Mesangial cell (primary cell): ENCODE data around the gene KLHL14.

- RAMPAGE, long total RNA = no peak
Observed at GRCh38 chr18:32768787-32769262, 4.0 kb downstream of the KLHL14 start.

DNA sequence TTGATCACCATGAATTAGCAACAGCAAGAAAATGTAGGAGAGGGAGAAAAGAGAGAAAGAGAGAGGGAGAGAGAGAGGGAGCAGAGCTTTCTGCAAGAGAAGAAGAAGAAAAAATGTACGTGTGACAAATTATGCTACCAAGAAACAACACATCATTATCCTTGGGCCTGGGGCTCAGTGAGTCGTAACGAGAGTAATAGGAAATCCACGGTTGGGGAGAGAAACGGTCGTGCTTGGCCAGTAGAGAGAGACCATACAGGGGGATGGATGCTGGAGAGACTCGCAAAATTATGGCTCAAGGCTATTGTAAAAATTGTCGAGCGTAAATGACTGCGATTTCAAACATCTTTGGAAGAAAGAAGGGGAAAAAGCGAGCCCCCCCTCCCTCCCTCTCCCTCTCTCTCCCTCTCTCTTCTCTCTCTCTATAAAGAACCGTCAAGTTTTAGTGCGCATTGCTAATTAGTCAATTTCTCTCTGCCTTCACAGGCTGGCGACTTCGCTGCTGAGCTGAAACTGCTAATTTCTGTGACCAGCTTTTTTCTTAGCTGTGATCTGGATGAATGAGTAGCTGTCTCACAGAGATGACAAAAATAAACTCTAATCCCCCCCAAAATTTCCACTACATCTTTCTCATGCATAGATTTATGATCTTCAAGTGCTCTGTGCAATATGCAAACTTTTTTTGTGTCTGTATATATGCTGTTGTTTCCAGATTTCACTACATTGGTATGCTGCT lies at the start of gene KLHL14:
Gene KLHL14 (minus strand): TSS at position 195 of the 736 bp plus-strand sequence.
- RAMPAGE, long total RNA = no peak

GRCh38 chr18:33316216-33316792 lies 124.2 kb downstream of the CCDC178 start:
- RAMPAGE, long total RNA = no peak

- RAMPAGE, long total RNA = no peak
Observed at GRCh38 chr18:33584847-33585534, 7.0 kb downstream of the ASXL3 start.

DNA sequence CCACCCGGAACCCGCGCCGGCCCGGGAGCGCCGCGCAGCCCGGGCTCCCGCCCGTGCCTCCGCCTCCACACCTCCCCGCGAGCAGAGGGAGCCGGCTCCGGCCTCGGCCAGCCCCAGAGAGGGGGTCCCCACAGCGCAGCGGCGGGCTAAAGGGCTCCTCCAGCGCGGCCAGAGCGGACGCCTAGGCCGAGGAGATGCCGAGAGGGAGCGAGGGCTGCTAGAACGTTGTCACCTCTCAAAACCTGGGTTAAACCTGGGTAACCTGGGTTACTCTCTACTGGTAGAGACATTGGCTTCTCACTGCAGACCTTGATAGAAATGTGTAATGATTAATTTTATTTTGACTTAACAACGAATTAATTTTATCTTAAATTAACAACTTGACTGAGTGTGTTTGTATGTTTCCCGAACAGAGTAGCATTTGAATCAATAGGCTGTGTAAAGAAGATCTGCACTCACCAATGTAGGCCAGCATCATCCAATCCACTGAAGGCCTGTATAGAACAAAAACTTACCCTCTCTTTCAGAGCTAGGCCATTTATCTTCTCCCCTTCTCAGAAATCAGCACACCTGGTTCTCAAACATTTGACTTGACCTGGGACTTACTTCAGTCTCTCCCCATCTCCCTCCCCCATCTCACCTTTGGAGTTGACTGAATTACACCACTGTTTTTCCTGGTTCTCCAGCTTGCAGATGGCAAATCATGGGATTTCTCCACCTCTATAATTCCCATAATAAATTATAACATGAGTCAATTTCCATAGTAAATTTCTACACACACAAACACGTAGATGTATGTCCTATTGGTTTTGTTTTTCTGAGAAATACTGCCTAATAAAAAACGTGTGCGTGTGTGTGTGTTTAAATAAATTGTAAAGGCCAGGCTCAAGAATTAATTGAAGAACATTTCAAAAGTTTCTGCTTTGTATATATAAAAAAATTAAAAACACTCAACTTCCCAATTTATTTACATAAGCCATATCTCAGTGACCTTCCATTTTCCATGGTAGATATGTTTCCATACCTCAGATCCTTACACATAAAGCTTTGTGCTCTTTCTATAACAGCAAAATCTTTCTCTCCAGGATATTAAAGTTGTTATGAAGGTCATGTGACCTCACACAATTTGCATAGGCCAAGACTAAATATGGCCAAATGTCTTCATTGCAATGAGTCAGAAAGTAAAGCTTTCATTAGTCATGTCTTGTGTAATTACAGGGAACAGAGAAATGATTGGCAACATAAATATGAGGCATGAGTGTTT lies 243.0 kb downstream of the ASXL3 start:
- RAMPAGE, long total RNA = no peak

DNA sequence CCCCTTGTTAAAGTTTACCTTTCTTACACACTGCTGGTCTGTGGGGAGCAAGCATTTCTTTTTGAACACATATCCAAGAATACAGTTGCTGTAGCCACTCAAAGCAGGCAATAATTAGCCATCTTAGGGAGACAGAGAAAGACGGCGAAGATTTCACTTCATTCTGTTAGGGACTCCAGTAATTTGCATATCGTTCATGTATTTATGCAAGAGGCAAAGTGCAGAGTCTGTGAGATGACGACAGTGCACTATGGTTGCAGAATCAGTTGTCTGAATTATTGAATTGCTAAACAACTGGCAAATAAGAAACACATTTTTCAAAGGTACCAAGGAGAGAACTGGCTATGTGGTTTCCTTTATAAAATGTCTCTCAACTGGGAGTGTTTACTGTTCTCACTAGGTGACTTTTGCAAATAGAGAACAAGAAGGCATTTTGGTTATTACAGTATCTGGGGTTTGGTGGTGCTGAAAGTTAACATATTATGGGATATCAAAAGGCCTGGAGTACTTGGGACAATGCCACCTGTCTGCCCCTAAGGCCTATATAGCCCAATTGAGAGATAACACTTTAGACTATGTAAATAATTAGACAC lies 103.2 kb downstream of the NOL4 start:
- RAMPAGE, long total RNA = no peak

- RAMPAGE, long total RNA = no peak
Observed at GRCh38 chr18:34976091-34976656, 65.0 kb upstream of the MAPRE2 start.

DNA sequence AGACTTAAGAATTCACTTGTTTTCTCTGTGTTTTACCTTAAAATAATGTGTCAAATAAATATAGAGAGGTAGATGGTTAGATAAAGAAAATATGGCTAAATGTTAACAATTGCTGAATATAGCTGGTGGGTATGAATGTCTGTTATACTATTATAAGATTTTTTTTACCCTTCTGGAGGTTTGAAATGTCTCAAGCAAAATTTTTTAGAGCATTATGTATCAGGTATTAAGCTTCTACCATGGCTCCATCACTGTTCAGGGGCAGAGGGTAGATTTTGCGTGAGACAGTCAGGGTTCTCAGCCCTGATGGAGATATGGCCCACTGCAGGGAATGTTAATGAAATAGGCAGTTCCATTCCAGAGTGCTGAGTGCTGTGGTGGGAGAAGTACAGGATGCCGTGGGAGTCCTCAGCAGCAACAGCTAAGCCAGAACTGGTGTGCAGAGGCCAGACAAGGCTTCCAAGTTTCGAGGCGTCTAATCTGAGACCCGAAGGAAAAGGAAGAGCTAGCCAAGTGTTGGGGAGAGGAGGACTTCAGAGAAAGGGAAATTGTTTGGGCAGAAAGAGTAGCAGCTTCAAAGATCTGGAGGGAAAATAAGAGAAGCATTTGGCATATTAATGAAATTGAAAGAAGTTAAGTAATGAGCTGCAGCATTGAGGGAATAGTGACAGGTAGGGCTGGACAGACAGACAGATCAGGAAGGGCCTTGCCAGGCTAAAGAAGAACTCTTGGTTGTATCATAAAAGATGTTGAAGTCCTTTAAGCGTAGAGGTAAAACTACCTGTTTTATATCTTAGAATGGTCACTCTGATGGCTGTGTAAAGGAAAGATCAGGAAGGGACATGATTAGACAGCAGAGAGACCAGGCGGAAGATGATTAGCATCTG lies 30.2 kb upstream of the MAPRE2 start:
- RAMPAGE, long total RNA = no peak

- RAMPAGE, long total RNA = no peak
Observed at GRCh38 chr18:35159007-35159365, 81.8 kb upstream of the ZNF397 start.

DNA sequence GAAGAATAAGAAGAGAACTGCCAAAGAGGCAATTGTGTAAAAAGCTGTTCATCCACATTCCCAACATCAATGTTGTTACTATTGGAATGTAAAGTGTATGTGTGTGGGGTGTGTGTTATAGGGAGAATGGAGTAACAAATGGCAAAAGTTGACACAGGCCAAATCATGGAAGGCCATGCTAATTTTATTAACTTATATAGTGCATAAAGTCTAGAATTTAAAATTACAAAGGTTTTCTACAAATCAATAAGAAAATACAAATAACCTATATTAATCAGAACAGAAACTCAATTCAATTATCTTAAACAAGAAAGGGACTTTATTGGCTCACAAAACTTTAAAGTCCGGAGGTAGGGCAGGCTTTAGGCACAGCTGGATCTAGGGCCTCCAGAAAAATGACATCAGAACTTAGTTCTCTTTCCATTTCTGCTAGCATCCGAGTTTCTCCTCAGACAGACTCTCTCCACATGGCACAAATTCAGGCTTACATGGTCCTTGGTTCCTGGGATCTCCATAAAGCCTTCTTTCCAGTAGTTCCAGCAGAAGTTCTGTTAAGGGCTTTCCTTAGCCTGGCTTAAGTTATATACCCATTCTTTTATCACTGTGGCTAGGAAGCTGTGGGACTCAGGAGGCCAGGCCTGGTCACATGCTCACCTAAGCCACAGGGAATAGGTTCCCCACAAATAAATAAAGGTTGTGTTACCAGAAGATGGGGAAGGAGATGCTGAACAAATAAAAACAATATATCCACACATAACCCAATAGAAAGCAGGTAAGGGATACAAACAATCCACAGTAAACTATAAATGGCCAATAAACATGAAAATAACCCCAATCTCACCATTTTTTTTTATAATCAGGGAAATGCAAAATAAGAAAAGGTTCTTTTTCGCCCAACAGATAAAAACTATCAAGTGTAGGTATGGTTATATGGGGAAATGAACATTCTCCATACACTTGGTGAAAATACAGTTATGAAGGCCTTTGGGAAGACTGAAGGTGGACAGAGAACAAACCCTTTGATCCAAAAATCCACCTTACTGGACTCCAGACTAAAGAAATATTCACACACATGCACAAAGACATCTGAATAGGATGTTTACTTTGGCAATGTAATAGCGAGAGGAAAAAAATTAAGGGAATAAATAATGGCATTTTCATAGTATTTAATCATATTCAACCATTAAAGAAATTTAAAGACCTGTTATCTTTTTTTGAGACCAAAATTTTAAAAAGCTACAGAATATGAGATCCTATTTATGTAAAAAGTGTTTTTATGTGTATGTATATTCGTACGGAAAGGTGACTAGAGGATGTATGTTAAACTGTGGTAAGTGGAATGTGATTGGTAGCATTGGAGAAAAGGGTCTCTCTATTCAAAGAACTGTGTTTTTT lies 11.7 kb downstream of the ZNF24 start:
- RAMPAGE, long total RNA = no peak

DNA sequence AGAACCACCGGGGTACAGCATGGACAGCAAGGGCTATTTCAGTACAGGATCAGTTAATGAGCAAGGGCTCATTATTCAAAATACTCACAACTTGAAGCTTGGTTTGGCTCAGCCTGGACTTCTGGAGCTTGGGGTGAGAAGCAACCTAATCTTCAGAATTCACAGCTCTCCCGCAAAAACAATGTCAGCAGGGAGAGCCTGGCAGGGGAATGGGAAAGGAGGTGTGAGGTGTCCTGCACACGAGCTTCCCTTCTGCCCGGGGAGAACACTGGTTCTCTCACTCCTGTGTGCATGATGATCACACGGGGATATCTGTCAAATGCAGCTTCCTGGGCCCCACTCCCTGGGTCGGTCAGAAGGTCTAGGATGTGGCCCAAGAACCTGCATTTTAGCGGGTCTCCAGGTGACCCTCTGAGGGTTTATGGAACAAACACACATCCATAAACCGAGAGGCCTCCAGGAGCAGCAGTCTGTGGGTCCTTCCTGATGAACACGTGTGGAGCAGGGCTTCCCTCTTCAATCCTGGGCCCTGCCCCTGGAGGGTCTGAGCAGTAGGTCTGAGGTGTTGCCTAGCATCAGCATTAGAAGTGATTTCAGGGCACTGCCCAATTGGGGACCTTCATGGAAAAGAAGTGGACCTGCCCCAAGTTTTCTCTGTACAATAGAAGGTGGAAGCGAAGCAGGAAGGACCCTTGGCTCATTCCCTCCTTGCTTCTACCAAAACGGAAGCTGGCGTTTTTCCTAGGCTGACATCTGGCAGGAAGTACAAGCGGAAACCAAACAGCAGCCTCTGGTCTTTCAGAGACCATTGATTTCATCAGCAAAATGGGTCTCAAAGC lies 31.0 kb downstream of the INO80C start:
- RAMPAGE, long total RNA = no peak

DNA sequence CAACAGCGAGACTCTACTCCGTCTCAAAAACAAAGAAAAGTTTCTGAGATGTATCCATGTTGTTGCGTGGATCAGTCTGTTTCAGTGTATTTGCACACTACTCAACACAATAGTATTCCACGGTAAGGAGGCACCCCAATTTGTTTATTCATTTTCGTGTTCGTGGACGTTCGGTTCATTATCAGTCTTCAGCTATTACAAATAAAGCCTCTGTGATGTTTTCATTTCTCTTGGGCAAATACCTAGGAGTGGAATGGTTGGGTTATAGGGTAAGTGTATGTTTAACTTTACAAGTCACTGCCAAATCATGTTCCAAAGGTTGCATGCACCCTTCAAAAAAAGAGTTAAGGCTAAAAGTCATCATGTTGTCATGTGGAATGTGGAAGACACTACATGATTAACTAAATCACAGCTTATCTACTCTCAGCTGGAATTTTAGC lies 15.9 kb downstream of the INO80C start:
- RAMPAGE, long total RNA = no peak

GRCh38 chr18:35616709-35617418 lies 35.3 kb downstream of the GALNT1 start:
- RAMPAGE, long total RNA = no peak

DNA sequence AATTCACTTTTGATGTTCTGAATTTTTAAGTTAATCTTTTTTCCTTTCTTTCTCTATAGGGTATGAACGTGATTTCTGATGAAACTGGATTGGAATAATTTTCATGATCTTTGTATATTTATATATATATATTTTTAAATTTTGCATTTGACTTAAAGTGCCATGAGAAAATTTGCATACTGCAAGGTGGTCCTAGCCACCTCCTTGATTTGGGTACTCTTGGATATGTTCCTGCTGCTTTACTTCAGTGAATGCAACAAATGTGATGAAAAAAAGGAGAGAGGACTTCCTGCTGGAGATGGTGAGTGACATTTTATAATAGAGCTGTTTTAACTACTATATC lies 72.9 kb downstream of the GALNT1 start:
- RAMPAGE, long total RNA = no peak

DNA sequence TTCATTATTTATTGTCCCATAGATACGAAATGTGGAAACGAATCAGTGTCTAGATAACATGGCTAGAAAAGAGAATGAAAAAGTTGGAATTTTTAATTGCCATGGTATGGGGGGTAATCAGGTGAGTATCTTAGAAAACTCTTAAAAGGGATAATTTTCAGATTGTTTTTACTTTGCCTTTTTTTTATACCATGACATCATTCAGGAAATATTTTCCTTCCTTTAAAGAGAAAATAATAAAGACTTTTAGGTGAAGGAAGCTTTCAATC lies 121.3 kb downstream of the GALNT1 start:
- RAMPAGE, long total RNA = no peak

GRCh38 chr18:36021993-36023391 lies 44.9 kb downstream of the RPRD1A start:
- RAMPAGE, long total RNA = no peak

DNA sequence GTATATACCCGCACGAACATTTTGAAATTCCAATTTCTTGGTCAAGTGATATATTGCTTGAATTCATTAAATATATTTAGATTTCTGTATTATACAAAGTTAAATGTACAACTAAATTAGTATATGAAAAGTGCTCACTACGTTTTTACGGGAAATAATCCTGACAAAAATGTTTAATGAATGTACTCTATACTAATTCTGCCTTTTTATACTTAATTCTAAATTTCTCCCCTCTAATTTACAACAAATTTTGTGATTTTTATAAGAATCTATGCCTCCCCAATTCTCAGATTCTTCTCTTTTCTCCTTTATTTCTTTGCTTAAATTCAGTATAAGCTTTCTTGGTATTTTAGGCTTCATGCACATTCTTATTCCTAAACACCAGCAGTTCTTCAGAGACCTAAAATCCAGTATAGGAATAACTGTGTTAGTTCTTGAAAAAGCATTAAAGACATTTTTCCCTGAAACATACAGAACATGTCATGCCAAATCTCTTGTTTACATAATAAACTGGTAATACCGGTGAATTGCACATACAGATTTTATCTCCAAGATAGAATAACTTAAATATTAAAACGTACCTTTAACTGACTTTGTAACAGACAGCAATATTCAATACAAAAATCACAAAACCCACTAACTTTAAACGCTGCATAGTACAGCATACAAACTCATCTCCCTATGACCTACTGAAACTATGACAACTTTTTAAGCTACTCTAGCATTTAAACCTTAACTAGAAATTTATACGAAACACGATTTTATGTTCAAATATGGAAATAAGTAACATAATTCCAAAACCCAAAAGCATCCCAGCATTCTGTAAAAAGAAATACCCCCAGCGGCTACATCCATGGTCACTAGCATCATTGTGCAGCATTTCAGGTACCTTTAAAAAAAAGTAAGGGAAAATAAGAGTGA lies 20.0 kb downstream of the SLC39A6 start:
- RAMPAGE, long total RNA = no peak

DNA sequence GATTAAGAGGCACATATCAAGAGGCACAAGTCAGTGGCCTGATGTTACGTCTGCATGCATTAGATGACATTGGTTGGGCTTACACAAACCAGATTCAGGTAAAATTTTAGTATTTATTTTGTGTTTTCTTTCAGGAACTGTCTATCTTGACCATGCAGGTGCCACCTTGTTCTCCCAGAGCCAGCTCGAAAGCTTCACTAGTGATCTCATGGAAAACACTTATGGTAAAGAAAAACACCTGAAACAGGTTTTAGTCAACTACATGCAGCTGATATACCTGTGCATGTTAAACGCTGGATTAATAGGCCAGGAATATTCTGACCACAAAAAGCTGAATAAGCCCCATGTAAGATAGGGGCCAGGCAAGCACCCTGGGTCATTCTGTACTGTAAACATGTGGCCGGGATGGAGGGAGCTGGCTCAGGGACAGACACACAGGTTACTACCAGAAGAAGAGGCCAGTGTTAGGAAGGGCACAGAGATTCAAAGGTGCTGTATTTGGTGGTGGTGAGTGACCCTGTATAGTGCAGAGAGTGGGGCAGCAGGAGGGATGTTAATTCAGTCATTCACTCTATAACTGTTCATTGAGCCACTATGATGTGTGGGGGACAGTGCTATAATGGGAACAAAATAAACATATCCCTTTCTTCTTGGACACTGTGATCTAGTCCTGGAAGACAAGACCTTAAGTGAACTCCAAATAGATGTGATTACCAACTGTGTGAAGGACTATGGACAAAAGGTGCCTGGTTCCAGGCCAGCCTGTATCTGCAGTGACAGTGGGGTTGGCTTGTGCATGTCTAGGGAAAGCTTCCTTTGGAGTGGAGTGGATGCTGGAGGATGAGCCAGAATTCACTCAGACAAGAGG lies 8.1 kb downstream of the MOCOS start:
- RAMPAGE, long total RNA = no peak

DNA sequence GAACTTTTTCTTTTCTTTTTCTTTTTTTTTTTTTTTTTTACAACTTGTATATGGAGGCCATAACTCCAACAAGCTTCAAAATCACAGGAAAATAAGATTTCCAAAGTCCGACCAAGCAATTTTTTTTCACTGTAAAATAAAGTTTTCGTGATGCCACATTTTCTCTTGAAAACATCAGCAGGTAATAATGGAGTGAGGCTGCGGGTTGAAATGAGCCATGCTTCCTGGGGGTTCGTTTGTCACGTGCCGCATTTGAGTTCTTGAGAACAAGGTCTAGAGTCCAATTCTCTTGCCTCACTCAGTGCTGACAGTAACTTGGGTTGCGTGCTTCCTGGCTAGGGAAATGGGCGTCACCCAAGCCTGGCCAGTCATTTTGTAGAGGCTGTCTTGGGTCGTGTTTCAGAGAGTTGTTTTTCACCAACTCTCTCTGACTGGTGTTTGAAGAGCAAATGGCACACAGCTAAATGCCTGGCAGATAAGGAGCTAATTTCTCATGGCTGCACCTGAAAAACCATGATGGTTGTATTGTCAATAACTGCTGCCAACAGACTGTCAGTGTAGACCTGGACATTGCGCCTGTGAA lies 195.8 kb downstream of the FHOD3 start:
- RAMPAGE, long total RNA = no peak

GRCh38 chr18:36580054-36580756 lies 248.6 kb downstream of the TPGS2 start:
- RAMPAGE, long total RNA = no peak